GM12878 (cell line): ENCODE measurements around a stretch of chr5.

DNA sequence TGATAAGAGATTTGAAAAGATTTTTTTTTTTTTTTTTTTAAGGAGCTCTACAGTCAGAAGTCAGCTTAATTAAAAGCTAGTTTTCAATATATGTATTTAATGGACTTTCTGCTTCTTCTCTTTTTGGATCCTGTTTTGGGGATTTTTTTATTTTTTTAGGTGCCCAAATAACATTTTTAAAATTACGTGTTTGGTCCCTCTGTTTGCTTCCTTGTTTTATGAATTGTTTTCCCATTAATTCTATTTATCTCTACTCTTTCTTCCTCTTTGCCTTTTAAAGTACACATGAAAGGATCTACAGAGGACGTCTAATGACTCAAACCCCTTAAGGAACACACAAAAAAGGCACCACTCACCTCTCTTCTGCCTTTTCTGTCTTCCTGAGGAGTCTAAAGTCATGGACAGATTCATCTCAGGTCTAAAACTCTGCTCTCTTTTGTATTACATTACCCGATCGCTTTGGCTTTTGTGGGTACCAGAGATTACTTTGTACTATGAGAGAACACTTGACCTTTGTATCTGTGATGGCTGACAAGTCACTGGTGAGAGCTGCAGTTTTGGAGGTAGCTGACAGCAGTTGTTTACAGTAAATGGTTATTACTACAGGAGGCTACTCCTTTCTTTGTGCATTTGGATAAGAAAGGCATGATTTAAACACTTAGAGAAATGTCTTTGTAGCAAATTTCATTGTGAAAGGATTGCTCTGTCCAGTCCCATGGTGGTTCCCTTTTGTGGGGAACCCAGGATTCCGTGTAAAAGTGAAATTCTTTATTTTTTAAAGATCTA, 307.4 kb downstream of the FBXL17 start:
- RAMPAGE, long total RNA, result no peak
- RRBS, 2 experiments, result no CpG with 5 or more reads among the region's 5 CpGs
CAGE:
- cytosol, long polyA minus RNA, result no peak
- cytosol, long polyA plus RNA, result no peak
- long polyA plus RNA, result no peak
- nucleolus, long total RNA, result no peak
- nucleus, long polyA plus RNA, result no peak
- nucleus, long total RNA, result no peak

GRCh38 chr5:108081973-108082418, 299.9 kb downstream of the FBXL17 start:
- RAMPAGE, long total RNA, result no peak
- RRBS, 2 experiments, result no CpG with 5 or more reads among the region's 2 CpGs
CAGE:
- cytosol, long polyA minus RNA, result no peak
- cytosol, long polyA plus RNA, result no peak
- long polyA plus RNA, result no peak
- nucleolus, long total RNA, result no peak
- nucleus, long polyA plus RNA, result no peak
- nucleus, long total RNA, result no peak

- RAMPAGE, long total RNA, result no peak
- RRBS, 2 experiments, result no CpG with 5 or more reads among the region's 11 CpGs
CAGE:
- cytosol, long polyA minus RNA, result no peak
- cytosol, long polyA plus RNA, result no peak
- long polyA plus RNA, result no peak
- nucleolus, long total RNA, result no peak
- nucleus, long polyA plus RNA, result no peak
- nucleus, long total RNA, result no peak
Observed at GRCh38 chr5:108211317-108212344, 170.3 kb downstream of the FBXL17 start.

- RAMPAGE, long total RNA, result no peak
- RRBS, 2 experiments, result no CpG with 5 or more reads among the region's 7 CpGs
CAGE:
- cytosol, long polyA minus RNA, result no peak
- cytosol, long polyA plus RNA, result no peak
- long polyA plus RNA, result no peak
- nucleolus, long total RNA, result no peak
- nucleus, long polyA plus RNA, result no peak
- nucleus, long total RNA, result no peak
Observed at GRCh38 chr5:108747159-108747534, 550 bp upstream of the FER start.

DNA sequence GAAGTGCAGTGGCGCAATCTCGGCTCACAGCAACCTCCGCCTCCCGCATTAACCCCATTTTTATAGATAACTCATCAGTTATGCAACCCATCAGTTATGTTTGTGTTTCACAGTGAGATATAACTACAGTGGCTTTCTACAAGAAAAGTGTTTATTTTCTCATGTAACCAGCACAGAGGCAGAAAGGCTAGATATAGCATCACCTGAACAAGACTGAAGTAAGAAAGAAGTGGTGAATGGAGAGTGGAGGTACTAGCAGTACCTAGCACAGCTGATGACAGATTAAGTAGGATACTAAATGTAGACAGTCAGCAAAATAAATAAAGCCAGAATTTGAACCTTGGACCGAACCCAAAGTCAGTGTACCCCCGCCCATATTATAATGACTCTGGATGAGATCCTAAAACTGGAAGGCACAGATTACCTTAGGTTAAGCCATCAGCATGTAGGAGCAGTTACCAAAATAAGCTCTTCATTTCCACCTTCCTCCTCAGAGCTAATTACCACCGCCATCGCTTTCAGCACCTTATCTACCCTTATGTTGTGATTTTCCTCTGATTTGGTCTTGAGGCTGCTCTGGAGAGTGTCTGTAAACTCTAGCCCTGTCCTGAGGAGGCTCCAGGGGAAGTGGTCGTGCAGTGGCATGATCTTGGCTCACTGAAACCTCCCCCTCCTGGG, 91.0 kb downstream of the PJA2 start:
- RAMPAGE, long total RNA, result no peak
- RRBS, 2 experiments, result no CpG with 5 or more reads among the region's 9 CpGs
CAGE:
- cytosol, long polyA minus RNA, result no peak
- cytosol, long polyA plus RNA, result no peak
- long polyA plus RNA, result no peak
- nucleolus, long total RNA, result no peak
- nucleus, long polyA plus RNA, result no peak
- nucleus, long total RNA, result no peak

- RAMPAGE, long total RNA, result no peak
- RRBS, 2 experiments, result no CpG with 5 or more reads among the region's 9 CpGs
CAGE:
- cytosol, long polyA minus RNA, result no peak
- cytosol, long polyA plus RNA, result no peak
- long polyA plus RNA, result no peak
- nucleolus, long total RNA, result no peak
- nucleus, long polyA plus RNA, result no peak
- nucleus, long total RNA, result no peak
Observed at GRCh38 chr5:109325398-109326292, 84.1 kb downstream of the PJA2 start.

DNA sequence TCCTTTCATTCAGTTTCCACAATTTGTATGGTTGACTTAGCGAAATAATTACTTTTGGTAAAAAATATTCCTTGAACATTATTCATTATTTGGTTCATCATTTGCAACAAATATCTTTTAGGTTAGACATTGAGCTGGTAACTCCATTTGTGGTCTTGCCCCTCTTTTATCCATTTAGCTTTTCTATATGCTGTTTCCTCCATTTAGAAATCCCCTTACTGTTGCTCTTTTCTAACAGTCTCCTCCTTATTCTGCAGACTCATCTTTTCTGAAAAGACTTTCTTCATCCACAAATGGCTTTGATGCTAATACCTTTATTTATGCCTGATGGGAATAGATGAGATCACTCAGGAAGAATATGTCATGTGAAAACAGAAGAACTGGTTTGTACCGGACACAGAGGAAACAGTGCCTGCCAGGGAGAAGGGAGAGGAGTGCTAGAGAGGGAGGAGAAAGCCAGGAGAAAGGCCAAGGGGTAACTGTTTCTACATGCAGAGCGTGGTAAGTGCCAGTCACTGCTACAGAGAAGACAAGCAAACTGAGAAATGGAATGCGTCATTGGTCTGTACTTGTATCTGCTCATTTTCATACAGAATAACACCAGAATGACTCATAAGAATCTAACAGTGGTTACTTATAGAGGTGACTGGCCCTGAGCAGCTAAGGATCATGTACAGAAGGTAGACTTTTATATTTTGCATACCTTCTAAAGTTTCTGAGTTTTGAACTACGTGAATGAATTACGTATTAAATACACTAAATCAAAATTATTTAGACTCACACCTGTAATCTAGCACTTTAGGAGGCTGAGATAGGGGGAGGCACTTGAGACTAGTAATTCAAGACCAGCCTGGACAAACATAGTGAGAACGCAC, 45.9 kb upstream of the PJA2 start:
- RAMPAGE, long total RNA, result no peak
- RRBS, 2 experiments, result no CpG with 5 or more reads among the region's 7 CpGs
CAGE:
- cytosol, long polyA minus RNA, result no peak
- cytosol, long polyA plus RNA, result no peak
- long polyA plus RNA, result no peak
- nucleolus, long total RNA, result no peak
- nucleus, long polyA plus RNA, result no peak
- nucleus, long total RNA, result no peak

DNA sequence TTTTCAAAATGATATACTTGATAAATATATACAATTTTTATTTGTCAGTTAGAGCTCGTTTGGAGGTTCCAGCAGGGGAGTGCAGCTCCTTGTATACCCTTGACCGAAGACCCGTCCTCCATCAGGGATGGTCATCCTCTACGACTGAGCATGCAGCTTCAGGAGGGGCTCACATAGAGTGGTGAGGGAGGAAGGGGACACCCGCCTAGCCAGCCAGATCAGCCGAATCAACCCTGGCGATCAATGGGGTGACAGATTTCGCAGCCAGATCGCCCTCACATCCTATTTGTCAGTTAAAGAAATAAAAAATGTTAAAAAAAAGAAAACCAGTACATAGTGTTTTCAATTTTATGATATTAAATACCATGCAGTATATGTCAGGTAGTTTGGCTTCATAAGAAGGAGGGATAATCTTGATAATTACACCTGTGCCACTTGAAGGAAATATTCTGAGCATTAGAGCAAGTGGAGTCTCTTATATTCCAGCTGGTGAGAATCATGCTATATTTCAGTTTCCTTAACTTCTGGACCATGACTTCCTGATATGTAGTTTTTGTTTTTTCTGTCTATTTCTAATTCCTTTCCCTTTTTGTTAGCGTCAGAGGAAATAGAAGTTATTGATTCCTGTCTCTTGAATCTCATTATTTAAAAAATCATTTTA, 10.0 kb downstream of the MAN2A1 start:
- RAMPAGE, long total RNA, result no peak
- RRBS, 2 experiments, result no CpG with 5 or more reads among the region's 10 CpGs
CAGE:
- cytosol, long polyA minus RNA, result no peak
- cytosol, long polyA plus RNA, result no peak
- long polyA plus RNA, result no peak
- nucleolus, long total RNA, result no peak
- nucleus, long polyA plus RNA, result no peak
- nucleus, long total RNA, result no peak

DNA sequence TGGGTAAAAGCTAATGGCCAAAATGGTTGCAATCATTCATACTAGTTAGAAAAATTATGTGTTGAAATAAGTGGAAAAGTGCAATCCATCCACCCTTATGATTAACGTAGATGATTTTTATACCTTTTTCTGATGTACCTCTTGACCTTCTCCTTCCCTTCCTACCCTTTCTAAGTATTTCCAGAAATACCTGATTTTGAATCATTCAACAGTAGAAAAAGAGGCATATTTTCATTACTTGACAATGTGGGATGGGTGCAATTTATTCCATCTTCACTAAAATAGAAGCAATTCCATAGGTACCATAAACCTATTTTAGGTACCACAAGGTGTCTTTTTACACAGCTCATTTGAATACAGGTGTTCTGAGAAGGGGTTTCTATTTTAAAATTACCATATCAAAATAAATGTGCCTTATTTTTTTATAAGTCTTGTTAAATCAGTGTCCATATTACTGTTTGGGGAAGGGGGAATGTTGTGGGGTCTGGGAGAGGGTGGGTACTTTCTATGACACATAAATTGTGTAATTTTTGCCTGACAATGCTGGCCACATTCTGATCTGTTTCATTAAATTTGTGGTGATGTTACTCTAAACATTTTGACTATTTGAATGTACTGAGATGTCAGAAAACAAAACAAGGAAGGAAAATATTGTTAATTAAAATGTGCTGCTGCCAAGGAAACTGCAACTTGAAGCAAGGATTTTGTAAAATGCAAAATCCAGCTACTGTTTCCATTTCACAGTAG, 177.9 kb downstream of the MAN2A1 start:
- RAMPAGE, long total RNA, result no peak
- RRBS, 2 experiments, result no CpG with 5 or more reads among the region's 1 CpG
CAGE:
- cytosol, long polyA minus RNA, result no peak
- cytosol, long polyA plus RNA, result no peak
- long polyA plus RNA, result no peak
- nucleolus, long total RNA, result no peak
- nucleus, long polyA plus RNA, result no peak
- nucleus, long total RNA, result no peak

DNA sequence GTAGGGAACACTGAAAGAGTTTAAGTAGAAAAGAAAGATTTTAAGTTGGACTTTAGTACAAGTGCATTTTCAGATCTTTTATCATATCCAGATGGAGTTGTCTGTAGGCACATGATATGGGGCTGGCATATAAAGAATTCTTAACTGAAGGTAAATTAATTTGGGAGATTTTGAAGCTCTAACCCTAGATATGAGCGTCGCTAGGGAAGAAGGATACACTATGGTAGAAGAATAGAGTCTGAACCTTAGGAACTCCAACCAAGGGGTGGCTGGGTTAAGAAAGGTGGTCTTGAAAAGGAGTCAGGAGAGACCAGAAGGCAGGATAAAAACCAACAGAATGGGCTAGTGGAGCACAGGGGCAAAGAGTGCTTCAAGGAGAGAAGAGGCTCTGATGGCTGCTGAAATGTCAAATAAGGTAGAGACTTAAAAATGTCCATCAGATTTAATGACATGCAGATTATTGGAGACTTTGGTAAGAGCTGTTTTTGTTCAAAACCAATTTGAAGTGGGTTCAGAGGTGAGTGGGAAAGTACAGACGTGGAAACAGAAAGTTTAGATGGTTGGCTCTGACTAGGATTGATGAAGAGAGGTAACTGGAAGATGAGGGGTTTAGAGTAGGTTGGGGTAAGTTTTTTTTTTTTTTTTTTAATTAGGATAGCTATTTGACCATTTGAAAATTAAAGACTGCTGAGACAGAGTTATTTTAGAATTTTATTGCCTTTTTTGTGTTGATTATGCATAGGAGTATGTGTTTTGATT, 14.0 kb downstream of the SLC25A46 start:
- RAMPAGE, long total RNA, result no peak
- RRBS, 2 experiments, result no CpG with 5 or more reads among the region's 3 CpGs
CAGE:
- cytosol, long polyA minus RNA, result start-site peak on the plus strand centred at position 449 of the sequence, 9 bp wide, 41 reads; start-site peak on the plus strand centred at position 643 of the sequence, 8 bp wide, 31 reads
- cytosol, long polyA plus RNA, result start-site peak on the plus strand centred at position 412 of the sequence, 414 bp wide, 54 and 27 reads in 2 replicates
- long polyA plus RNA, result start-site peak on the plus strand centred at position 318 of the sequence, 113 bp wide, 21 and 26 reads in 2 replicates; start-site peak on the plus strand centred at position 539 of the sequence, 92 bp wide, 24 and 34 reads in 2 replicates
- nucleolus, long total RNA, result no peak
- nucleus, long polyA plus RNA, result no peak
- nucleus, long total RNA, result no peak

DNA sequence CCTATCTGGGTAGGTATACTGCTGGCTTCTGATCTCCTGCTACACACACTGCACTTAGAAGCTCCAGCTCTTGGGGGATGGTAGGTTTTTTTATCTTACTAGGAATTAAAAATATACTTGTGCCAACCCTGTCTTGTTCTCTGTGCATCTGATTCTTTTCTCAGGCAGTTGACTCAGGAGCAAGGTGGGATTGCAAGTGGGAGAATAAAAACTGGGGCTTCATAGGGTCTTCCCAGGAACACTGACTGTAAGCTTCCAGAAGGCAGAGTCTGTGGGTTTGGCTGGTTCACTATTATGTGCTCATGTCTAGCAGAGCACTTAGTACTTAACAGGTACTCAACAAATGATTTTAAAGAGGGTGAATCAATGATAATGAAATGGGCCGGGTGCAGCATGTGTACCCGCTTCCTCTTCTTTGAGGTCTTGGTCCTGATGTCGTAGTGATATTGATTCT, 5.5 kb downstream of the CAMK4 start:
- RAMPAGE, long total RNA, result no peak
- RRBS, 2 experiments, result no CpG with 5 or more reads among the region's 3 CpGs
CAGE:
- cytosol, long polyA minus RNA, result no peak
- cytosol, long polyA plus RNA, result no peak
- long polyA plus RNA, result no peak
- nucleolus, long total RNA, result start-site peak on the minus strand centred at position 325 of the sequence, 41 bp wide, 8 reads
- nucleus, long polyA plus RNA, result no peak
- nucleus, long total RNA, result no peak

DNA sequence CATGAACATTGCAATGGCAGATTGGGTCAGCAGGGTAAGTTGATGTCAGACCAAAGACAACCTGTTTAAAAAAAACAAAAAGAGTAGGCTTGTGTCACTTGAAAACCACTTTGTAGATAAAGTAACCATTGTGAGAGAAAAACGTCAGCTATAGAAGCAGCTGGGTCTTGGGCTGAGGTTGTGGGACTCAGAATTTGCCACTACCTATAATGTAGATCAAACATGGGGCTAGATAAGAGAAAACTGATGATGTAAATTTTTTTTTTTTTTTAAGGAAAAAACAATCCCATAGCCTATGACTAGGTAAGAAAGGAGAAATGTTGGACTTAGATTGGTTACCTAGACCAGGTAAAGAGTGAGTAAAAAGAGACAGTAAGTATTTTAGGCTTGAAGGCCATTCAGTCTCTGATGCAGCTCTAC, 8.3 kb downstream of the CAMK4 start:
- RAMPAGE, long total RNA, result no peak
- RRBS, 2 experiments, result no CpG with 5 or more reads among the region's 1 CpG
CAGE:
- cytosol, long polyA minus RNA, result no peak
- cytosol, long polyA plus RNA, result no peak
- long polyA plus RNA, result no peak
- nucleolus, long total RNA, result no peak
- nucleus, long polyA plus RNA, result no peak
- nucleus, long total RNA, result no peak

DNA sequence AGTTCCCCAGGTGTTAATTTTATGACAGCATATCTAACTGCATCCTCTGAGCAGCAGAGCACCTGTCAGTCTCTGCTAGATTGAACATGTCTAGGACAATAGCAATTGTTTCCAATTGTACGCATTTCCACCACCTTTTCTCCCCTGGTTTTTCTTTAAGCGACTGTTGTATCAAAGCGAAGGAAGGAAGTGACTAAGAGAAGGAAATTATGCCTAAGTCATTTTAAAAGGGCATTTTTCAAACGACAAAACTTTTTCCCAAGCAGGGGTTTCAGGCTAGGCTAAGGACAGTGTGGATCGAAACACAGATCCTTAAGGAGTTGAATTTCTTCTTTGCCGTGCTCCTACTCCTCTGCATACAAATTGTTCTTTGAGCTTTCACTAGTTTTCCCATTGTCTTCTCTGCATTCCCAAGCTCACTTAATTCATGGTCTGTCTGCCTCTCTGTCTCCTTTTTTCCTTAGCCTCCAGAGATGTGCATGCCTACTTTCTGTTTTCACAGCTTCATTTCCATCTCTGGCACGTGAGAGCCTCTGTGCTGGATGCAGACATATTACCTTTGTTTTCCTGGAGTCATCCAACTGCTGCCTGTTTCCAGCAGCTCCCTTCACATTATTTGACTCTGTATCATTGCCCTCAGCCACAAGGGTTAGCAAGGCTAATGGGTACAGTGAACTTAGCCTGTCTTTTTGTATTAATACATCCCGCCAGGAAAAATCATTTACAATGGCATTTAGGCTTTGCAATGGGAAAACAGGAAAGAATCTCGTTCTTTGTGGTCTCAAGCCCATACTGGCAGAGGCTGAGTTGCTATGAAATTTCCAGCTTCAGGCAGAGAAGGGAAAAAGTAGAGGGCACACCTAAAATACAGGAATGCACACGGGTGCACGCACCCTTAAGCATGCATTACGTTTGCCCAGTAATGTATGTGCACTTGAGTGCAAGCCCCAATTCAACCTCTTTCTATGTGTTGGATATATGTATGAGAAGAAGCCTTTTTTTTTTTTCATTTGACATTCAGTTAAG, 39.6 kb upstream of the STARD4 start:
- RAMPAGE, long total RNA, result no peak
- RRBS, 2 experiments, result no CpG with 5 or more reads among the region's 12 CpGs
CAGE:
- cytosol, long polyA minus RNA, result no peak
- cytosol, long polyA plus RNA, result no peak
- long polyA plus RNA, result no peak
- nucleolus, long total RNA, result no peak
- nucleus, long polyA plus RNA, result no peak
- nucleus, long total RNA, result no peak

GRCh38 chr5:112161388-112162097, 257.5 kb downstream of the EPB41L4A start:
- RAMPAGE, long total RNA, result no peak
- RRBS, 2 experiments, result no CpG with 5 or more reads among the region's 11 CpGs
CAGE:
- cytosol, long polyA minus RNA, result no peak
- cytosol, long polyA plus RNA, result start-site peak on the plus strand at chr5:112161703-112161780, 44 and 62 reads in 2 replicates
- long polyA plus RNA, result no peak
- nucleolus, long total RNA, result no peak
- nucleus, long polyA plus RNA, result no peak
- nucleus, long total RNA, result no peak

DNA sequence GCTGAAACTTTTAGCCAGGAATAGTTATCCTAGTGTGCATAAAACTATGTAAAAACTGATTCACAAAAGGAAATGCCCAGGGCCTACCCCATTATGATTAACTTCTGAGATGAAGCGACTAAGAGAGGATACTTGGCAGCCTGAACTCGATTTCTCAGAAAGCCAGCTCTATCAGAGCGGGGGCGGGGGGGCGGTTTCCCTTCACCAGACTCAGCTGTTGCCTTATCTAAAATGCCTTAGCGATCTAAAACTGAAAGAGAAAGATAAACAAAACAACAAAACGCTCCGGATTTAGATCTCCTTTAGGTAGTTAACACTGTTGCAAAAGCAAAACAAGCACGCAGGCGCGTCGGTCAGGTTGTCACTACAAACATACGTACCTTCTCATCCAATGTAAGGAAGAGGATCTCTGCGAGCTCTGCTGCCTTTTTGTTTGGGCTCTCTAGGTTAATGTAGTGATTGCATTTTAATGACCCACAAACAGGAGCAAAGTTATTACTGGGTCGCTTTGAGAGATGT, 1.2 kb downstream of the EPB41L4A start:
- RAMPAGE, long total RNA, result no peak
- RRBS, 2 experiments, result no CpG with 5 or more reads among the region's 15 CpGs
CAGE:
- cytosol, long polyA minus RNA, result no peak
- cytosol, long polyA plus RNA, result no peak
- long polyA plus RNA, result no peak
- nucleolus, long total RNA, result no peak
- nucleus, long polyA plus RNA, result no peak
- nucleus, long total RNA, result no peak

- RAMPAGE, long total RNA, result no peak
CAGE:
- cytosol, long polyA minus RNA, result no peak
- cytosol, long polyA plus RNA, result no peak
- long polyA plus RNA, result no peak
- nucleolus, long total RNA, result no peak
- nucleus, long polyA plus RNA, result no peak
- nucleus, long total RNA, result no peak
Observed at GRCh38 chr5:112479610-112479935, 60.5 kb upstream of the EPB41L4A start.

DNA sequence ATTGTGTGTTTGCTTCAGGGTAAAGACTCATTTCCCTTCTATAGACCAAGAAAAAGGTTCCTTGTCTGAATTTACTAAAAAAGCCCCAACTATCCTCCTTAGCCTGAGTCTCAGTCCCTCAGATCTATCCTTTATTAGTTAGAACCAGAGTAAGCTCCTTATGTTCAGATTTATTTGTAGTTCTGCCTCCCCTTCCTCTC, 48.9 kb upstream of the SRP19 start:
- RAMPAGE, long total RNA, result no peak
CAGE:
- cytosol, long polyA minus RNA, result no peak
- cytosol, long polyA plus RNA, result no peak
- long polyA plus RNA, result no peak
- nucleolus, long total RNA, result no peak
- nucleus, long polyA plus RNA, result no peak
- nucleus, long total RNA, result no peak

GRCh38 chr5:112861914-112862428, 884 bp downstream of the SRP19 start:
- RAMPAGE, long total RNA, result no peak
- RRBS, 2 experiments, result no CpG with 5 or more reads among the region's 12 CpGs
CAGE:
- cytosol, long polyA minus RNA, result no peak
- cytosol, long polyA plus RNA, result no peak
- long polyA plus RNA, result no peak
- nucleolus, long total RNA, result no peak
- nucleus, long polyA plus RNA, result no peak
- nucleus, long total RNA, result no peak

DNA sequence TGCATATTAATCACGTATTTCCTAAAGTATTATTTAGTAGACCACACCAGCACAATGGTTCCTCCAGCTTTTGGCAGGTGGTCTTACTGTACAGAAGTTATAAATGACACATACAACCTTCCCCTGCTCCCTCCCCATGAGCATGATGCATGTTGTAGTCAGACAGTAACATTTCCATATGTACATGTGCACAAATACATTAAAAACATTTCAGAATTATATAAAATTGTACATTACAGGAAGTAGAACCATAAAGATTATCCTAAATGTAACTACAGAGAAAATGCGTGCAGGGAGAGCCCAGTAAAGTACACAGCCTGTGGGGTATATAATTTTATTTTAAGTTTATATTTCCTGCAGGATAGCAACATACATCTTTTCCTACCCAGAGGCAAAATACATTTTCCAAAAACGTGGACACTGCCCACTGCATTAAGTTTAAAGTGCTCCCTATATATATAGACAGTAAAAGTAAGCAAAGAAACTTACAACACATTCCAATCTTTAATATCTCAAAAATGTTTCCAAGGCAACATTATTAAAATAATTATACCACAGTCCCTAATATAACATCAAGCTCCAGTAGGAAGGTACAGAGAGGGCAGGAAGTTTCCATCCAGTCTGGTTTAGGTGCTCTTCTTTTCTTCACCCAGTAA, 17.2 kb downstream of the SRP19 start:
- RAMPAGE, long total RNA, result no peak
- RRBS, 2 experiments, result no CpG with 5 or more reads among the region's 3 CpGs
CAGE:
- cytosol, long polyA minus RNA, result no peak
- cytosol, long polyA plus RNA, result no peak
- long polyA plus RNA, result no peak
- nucleolus, long total RNA, result no peak
- nucleus, long polyA plus RNA, result no peak
- nucleus, long total RNA, result no peak

- RAMPAGE, long total RNA, result no peak
- RRBS, 2 experiments, result no CpG with 5 or more reads among the region's 6 CpGs
CAGE:
- cytosol, long polyA minus RNA, result no peak
- cytosol, long polyA plus RNA, result no peak
- long polyA plus RNA, result no peak
- nucleolus, long total RNA, result no peak
- nucleus, long polyA plus RNA, result no peak
- nucleus, long total RNA, result no peak
Observed at GRCh38 chr5:113027606-113028275, 51.1 kb downstream of the DCP2 start.